Metastatic Liver Carcinoma in the Lung (tissue), 2 donors: ENCODE measurements around the gene IPCEF1.

GRCh38 chr6:154231934-154232329, 124.7 kb downstream of the IPCEF1 start:
- PRO-cap, 2 experiments: no peak in any of the 2 experiments

- PRO-cap, 2 experiments: no peak in any of the 2 experiments
Observed at GRCh38 chr6:154245331-154246291, 111.0 kb downstream of the IPCEF1 start.

DNA sequence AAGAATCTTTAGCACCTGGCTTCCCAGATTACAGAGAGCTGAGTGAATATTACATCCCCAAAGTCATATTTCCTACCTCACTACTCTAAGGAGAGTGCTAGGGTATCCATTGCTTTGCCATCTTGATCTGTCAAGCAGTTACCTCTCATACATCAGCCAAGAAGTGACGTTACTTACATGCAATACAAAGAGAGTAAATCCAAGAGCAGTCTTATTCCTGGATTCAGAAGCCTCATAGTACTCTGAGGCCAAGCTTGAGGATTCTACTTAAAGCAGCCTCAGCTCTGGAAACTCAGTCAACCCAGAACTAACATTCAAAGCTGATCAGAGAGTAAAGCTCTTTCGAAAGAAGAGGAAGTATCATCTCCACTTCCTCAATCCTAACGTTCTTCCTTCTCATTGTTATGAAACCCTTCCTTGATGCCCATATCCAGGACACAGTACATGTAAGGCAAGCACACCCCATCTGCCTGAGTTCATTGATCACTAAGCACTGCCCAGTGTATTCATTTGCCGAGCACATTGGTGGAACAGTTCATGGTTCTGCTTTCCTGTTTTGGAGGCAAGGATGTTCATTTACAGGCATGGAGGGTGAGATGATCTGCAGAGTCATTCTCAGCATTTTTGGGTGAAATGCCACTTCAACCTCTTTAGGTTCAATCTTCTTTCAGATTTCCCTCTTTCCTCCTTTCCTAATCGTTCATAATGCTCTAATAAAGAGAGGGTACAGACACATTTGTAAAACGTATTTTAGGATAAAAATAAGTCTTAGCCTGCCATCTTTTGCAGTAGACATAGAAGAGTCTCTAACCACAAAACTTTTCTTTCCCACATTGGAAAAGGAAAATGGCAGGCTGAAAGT, at the start of gene IPCEF1:
IPCEF1 (minus strand) TSS at position 309 of the 862 bp plus-strand sequence.
- PRO-cap, 2 experiments: no peak in any of the 2 experiments

DNA sequence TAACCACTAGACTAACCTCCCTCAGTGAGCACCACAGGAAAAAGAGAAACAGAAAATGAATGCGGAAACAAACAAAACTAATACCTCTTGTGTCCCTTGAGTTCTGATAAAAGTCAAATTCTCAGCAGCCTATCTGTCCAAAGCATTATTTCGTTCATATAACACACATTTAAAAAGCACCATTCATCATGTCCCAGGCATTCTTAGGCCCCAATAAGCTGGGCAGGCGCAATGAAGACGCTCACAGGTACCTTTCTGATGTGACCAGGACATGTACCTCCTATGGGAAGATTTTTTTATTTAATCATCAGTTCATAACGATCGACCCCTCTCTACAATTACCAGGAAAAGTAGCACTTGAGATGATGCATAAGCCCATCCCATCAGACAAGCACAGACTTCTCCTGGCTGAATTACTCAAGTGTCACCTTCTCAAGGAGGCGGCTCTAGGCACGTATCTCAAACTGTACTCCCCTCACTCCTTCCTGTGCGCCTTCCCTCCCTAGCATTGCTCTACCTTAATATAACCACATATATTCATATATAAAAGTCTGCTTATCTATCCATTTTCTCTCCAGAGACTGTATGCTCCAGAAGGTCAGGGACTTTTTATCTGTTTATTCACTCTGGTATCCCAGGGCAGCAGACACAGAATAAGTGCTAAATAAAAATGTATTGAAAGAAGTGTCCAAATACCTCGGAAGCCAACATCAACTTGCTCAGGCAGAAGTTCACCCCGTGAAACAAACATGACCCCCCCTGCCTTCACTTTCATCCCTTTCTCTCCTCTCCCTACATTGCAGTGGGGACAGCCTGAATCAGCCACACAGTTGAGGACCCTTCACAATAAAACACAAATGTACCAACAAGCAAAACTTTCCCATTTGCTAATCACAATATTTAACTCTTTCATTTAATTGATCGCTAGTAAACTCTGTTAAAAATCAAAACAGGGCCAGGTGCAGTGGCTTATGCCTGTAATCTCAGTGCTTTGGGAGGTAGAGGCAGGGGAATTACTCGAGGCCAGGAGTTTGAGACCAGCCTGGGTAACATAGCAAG, 71.5 kb downstream of the CNKSR3 start:
- PRO-cap, 2 experiments: no peak in any of the 2 experiments

- PRO-cap, 2 experiments: no peak in any of the 2 experiments
Observed at GRCh38 chr6:154477697-154479152, 32.3 kb downstream of the CNKSR3 start.

DNA sequence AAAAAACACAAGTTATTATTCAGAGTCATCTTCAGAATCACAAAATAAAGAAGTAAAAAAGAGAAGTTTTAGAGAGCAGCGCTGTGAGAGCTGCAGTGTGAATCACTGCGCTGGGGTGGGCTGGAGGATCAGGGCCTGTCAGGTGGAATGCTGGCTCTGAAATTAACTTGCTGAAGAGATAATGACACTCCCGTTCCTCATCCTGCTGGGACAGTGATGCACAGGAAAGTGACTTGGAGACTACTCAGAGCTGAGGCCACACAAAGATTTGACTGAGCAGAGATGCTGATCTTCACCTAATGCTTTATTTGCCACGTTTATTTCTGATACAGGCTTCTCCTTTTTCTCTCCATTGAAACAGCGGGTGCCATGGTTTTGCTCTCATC, 42.7 kb upstream of the CLDN20 start:
- PRO-cap, 2 experiments: no peak in any of the 2 experiments

DNA sequence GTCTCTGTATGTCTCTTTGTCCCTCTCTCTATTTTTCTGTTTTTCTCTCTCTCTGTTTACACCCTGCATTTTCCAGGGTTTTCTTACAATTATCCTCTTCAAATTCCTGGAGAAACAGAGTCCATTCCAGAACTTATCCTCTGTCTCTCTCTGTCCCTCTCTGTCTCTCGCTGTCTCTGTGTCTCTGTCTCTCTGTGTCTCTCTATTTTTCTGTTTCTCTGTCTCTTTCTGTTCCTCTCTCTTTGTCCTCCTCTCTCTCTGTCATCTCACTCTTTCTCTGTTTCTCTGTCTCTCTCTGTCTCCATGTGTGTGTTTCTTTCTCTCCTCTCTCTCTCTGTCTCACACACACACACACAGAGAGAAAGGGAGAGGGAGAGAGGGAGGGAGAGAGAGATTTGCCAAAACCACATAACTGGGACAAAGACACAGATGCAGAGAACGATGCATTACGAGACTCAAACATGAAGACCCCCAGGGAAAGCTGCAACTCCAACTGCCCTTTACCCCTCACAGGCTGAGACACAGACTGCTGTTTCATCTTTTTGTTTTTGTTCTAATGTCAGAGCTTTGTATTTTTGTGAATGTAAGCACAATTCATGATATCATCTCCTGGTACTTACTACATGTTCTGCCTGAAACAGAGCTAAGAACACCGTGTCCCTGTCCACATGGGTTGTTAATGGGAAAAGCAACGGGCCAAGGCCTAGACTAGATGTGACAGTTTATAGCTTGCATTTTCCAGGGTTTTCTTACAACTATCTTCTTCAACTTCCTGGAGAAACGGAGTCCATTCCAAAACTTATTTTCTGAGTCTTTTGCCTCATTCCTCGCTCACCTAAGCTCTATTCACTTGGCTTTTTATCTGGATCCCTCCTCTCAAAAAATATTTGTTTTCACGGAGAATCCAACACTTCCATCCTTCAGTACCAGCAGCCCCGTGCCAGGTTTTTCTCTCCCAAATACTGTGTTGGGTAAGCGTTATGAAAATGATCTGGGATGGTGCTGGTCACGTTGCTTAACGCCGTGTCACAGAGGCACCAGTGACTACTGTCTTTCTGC, 177.1 kb upstream of the ARID1B start:
- PRO-cap, 2 experiments: no peak in any of the 2 experiments

DNA sequence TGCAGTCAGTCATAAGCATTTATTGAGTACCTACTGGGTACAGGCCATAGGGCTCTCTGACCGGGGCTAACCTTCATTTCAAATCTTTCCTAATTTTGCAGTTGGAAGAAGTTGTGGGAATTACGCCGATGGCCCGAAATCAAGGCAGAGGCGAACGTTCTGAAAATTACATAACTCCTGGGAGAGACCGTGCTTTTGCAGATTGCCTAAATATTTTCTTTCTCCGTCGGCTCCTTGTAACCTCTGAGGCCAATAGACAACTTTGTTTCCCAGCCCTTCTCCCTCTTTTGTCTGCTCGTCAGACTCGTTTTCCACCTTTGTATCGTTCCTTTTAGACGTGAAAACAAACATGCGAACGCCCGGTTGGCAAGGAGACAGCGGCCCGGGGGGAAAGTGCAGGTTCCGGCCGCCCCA, 410 bp upstream of the ARID1B start:
- PRO-cap, 2 experiments: peak in 2 of 2 experiments; most common plus-strand start position 391 of the sequence (in 2); most common minus-strand start position 319 of the sequence (in 2)

GRCh38 chr6:156778519-156779097, 1.4 kb downstream of the ARID1B start:
- PRO-cap, 2 experiments: peak in 2 of 2 experiments; most common plus-strand start chr6:156778922 (in 1); most common minus-strand start chr6:156778768 (in 1)

GRCh38 chr6:156826158-156826972, 49.2 kb downstream of the ARID1B start:
- PRO-cap, 2 experiments: no peak in any of the 2 experiments

DNA sequence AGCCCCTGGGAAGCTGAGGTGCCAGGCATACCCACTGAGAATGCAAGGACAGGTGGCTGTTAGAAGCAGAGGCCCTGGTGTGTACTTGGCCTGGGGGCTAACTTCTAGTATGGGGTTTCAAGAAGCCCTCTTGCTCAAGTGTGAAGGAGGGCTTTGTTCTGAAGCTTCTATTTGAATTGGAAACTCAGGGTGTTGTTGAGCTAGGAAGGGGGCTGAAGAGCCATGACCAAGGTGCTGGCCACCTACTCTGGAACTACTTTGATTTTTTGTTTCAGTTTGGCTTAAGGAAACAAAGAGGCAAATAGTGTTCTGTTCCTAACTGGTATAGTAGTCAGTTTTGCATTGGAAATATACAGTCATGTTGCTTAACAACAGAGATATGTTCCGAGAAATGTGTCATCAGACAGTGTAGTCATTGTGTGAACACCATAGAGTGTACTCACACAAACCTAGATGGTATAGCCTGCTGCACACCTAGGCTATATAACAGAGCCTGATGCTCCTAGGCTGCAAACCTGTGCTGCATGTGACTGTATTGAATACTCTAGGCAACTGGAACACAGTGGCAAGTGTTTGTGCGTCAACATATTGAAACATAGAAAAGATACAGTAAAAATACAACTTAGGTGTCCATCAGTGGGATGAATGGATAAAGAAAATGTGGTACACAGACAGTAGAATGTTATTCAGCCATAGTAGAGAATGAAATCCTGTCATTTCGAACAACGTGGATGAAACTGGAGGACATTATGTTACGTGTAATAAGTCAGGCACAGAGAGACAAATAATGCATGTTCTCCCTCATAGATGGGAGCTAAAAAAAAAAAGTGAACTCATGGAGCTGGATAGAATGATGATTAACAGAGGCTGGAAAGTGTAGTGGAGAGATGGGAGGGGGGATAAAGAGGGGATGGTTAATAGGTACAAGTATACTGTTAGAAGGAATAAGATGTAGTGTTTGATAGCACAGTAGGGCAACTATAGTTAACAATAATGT, 80.5 kb downstream of the ARID1B start:
- PRO-cap, 2 experiments: peak in 1 of 2 experiments; most common minus-strand start position 255 of the sequence (in 1)

- PRO-cap, 2 experiments: no peak in any of the 2 experiments
Observed at GRCh38 chr6:156948760-156949269, 171.6 kb downstream of the ARID1B start.

DNA sequence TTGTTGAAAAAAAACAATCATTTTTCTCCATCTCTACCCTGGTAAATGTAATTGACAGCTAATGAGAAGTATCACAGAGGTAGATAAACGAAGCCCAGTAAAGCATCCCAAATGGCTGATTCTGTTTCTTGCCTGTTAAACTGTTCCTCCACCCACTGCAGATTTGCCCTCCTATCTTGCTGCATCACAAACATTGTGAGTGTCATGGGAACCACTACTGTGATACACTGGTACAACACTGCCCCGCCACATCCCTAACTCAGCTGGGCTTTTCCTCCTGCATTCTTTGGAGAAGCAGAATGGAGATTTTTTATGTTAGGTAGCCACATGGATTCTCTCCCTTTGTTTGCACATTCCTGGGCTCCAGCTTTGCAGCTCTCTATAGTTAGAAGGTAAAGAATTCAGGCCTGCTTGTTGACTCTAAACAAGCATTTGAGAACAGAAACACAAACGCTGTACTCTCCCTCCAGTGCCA, 234.1 kb downstream of the TMEM242 start:
- PRO-cap, 2 experiments: no peak in any of the 2 experiments

DNA sequence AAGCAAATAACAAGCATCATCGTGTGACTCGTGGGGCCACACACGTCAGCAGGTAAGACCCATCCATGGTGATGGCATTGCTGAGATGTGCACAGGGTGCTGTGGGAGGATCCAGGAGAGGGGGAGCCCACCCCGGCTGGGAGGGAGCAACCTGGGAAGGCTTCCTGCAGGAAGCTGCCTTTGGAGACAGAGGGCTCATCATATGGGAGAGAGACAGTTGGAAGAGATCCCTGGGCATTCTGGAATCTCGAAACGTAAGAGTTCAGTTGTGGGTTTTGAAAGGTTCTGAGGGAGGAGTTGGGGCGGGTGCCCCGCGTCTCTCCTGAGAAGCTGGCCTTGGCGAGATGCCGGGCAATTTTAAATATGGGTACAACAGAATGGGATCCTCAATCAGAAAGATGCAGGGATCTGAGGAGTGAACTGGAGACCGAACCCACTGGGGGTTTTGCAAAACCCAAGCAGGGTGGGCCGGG, 106.5 kb downstream of the TMEM242 start:
- PRO-cap, 2 experiments: no peak in any of the 2 experiments

GRCh38 chr6:157253738-157254344, 69.5 kb downstream of the TMEM242 start:
- PRO-cap, 2 experiments: no peak in any of the 2 experiments

- PRO-cap, 2 experiments: no peak in any of the 2 experiments
Observed at GRCh38 chr6:157527372-157528050, 146.5 kb downstream of the ZDHHC14 start.

GRCh38 chr6:157689122-157689791, 133.8 kb upstream of the SNX9 start:
- PRO-cap, 2 experiments: no peak in any of the 2 experiments

- PRO-cap, 2 experiments: no peak in any of the 2 experiments
Observed at GRCh38 chr6:157713593-157714007, 109.4 kb upstream of the SNX9 start.

GRCh38 chr6:157719424-157719698, 103.7 kb upstream of the SNX9 start:
- PRO-cap, 2 experiments: no peak in any of the 2 experiments

- PRO-cap, 2 experiments: no peak in any of the 2 experiments
Observed at GRCh38 chr6:157780030-157780229, 43.1 kb upstream of the SNX9 start.